ENCODE measurements around a stretch of chr1.

- PRO-cap, 8 experiments = no peak in any of the 8 experiments
Observed at GRCh38 chr1:113202452-113202797, 129.4 kb downstream of the LRIG2 start.

GRCh38 chr1:113406572-113407396 is 16.5 kb downstream of the MAGI3 start:
- PRO-cap, 8 experiments = no peak in any of the 8 experiments

DNA sequence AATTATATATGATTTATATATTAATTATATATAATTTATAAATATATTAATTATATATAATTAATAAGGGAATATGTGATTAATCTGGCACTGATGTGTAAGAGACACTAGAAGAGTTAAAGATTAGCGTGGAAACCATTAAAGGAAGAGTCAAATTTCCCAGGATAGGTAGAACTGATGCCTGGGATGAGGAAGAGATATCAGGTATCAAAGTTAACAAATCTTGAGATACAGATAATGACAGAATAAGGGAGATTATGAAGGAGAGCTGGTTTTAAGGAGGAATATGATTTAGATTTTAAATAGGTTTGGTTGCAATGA is 26.1 kb downstream of the MAGI3 start:
- PRO-cap, 8 experiments = no peak in any of the 8 experiments

DNA sequence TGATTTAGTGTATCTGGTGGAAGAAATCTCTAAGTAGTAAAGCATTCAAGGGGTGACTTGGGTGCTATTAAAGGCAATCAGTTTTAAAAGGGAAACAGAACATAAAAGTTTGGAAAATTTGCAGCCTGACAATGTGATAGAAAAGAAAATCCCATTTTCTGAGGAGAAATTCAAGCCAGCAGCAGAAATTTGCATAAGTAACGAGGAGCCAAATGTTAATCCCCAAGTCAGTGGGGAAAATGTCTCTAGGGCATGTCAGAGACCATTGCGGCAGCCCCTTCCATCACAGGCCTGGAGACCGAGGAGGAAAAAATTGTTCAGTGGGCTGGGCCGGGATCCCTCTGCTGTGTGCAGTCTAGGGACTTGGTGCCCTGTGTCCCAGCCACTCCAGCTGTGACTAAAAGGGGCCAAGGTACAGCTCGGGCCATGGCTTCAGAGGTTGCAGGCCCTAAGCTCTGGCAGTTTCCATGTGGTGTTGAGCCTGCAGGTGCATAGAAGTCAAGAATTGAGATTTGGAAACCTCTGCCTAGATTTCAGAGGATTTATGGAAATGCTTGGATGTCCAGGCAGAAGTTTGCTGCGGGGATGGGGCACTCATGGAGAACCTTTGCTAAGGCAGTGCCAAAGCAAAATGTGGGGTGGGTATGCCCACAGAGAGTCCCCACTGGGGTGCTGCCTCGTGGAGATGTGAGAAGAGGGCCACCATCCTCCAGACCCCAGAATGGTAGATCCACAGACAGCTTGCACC is 133.5 kb downstream of the MAGI3 start:
- PRO-cap, 8 experiments = no peak in any of the 8 experiments

- PRO-cap, 8 experiments = no peak in any of the 8 experiments
Observed at GRCh38 chr1:113719426-113719971, 39.8 kb downstream of the PHTF1 start.

DNA sequence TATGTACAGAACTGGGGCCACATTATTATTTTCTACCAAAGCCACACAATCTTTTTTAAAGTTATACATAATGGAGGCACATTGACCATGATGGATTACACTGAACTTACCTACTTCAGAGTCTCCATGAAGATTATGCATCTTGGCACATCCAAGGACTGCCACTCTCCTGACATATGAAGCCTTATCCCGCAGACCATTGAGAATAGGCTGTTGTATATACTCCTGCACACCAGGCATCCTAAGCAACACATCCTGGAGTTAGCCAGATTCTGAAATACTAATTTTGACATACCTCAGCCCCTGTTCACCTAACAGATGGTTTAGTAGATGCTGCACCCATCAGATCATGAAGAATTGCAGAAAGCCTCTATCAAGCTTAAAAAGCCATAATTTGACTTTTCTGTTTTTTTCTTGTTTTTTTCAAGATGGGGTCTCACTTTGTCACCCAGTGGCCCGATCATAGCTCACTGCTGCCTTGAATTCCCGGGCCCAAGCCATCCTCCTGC is 2.9 kb downstream of the AP4B1 start:
- PRO-cap, 8 experiments = no peak in any of the 8 experiments

- PRO-cap, 8 experiments = no peak in any of the 8 experiments
Observed at GRCh38 chr1:113947171-113947852, 18.2 kb downstream of the HIPK1 start.

DNA sequence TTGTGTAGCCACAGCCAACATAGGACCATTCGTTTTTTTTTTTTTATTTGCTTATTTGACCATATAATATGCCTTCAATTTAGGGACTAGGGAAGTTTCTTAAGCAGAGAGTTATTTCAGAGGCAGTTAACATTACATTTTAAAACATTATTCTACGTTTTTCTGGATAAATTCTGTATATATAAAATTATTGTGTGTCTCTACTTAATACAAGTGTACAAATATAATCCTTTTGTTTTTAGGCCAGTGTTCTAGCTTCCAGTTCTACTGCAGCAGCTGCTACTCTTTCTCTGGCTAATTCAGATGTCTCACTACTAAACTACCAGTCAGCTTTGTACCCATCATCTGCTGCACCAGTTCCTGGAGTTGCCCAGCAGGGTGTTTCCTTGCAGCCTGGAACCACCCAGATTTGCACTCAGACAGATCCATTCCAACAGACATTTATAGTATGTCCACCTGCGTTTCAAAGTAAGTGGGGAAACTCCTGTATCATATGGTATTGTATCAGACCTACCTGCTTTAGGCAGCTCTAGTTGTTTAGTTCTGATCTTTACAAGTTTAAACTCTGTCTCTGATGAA is 21.4 kb upstream of the OLFML3 start:
- PRO-cap, 8 experiments = no peak in any of the 8 experiments

GRCh38 chr1:113974163-113974969 is 4.9 kb upstream of the OLFML3 start:
- PRO-cap, 8 experiments = no peak in any of the 8 experiments

DNA sequence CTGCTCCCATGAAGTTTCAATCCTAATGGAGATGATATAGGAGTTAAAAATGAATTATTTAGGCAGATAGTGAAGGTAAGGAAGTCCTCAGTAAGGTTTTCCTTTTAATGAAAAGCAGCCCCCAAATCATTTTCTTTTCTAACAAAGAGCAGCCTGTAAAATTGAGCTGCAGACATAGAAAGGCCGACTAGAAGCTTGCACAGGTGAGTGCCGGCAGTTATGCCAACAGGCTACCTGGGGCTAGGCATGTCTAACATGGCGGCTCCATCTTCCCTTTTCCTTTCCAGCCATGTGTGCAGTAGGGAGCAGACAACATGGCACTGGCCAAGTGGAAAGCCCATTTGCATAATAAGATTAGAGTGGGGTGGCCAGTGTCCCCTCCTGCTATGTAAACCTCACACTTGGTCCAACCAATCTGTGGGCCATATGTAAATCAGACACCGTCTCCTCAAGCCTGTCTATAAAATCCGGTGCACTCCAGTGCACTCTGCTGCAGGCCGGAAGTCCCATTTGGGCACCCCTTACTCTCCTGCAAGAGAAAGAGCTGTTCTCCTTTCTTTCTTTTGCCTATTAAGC is 43.9 kb downstream of the OLFML3 start:
- PRO-cap, 8 experiments = no peak in any of the 8 experiments

DNA sequence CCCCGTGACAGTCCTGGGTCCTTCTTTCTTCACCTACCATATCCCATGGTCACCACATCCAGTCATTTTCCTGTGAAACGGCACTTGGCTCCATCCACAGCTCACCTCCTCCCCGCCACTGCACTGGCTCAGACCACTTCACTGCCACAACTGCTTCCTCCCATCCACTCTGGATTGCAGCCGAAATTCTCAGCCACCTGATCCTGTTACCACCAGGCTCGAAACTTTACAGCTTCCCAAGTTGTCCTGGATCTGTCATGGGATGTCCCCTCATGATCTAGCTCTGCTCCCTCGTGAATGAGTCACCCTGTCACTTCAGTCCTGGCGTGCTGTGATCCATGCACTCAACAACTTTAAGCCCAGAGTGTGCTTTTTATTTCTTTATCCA is 97.5 kb upstream of the SYT6 start:
- PRO-cap, 8 experiments = no peak in any of the 8 experiments

DNA sequence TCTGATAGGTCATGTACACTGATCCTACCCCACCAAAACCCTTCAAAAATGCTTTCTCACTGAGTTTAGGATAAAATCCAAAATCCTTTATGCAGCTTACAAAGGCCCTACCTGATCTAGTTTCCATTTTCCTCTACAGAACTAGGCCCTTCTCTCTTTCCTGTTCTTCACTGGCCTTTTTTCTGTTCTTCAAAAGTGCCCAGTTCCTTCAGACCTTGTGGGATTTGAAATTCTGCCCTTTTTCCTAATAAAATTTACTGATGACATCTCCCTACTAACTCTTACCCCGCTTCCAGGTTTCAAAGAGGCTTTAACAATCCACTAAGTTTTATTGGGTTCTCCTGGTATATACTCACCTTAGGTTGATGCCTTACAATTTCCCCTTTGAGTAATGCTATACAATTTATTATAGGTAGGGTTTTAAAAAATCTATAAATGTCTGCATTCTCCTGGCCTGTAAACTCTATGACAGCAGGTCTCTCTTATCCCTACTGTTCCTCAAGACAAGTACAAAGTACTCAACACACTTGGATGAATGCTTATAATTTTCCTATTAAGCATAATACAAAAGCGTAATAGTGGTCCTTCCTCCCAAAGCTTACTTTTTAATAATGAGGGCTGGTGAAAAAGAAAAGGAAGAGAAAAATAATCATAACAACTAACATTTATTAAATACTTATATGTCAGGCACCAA is 96.6 kb downstream of the TRIM33 start:
- PRO-cap, 8 experiments = no peak in any of the 8 experiments

DNA sequence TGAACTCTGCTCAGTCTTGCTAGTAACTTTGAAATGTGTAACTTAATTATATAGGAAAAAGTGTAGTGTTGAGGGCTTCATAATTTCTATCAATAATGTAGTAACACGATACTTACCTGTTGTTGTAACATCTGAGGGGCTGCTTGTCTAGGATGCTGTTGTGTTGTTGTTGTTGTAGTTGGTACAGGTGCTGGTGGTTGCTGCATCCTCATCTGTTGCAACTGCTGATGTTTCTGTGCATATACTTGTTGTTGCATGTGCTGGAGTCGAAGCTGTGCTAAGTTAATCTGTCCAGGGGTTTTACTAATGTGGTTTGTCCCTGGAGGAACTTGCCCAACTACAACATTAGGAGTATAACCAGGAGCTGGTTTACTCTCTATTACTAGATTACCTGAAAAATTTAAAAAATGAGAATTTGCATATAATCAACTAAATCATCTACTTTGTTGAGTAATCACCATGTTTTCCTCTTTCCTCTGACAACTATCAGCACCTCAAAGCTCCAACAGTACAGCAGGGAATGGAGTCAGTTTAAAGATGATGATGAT is 85.6 kb downstream of the TRIM33 start:
- PRO-cap, 8 experiments = no peak in any of the 8 experiments

DNA sequence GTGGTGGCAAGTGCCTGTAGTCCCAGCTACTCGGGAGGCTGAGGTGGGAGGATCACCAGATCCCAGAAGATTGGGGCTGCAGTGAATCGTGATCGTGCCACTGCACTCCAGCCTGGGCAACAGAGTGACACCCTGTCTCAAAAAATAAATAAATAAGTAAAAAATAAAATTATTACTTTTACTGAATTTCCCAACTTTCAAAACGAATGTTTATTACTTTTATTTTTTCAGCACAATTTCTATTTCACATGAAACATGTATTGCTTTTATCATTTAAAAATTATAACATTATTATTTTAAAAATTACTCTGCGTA is 684 bp downstream of the AMPD1 start:
- PRO-cap, 8 experiments = no peak in any of the 8 experiments

DNA sequence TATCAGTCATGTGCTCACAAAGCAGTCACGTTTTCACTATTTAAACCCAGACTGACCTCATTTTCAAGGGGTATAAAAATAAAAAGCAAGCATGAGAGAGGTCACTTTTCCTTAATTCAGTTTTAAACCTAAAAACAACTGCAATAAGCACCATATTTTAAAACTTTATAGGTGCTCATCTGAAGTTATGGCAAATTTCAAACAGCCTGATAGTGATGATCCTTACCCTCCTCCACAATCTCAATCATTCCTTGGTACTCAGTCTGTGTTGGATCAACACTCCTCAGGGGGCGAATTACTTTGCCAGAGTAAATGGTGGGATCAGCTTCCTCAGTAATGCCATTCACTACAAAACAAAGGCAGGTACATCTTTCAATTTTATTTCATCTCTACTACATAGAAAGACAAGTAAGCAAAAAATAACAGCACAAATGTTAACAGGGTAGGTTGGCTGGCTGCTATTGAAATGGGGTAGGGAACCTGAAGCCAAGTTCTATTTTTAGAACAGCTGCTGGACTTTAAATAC is 7.1 kb upstream of the NRAS start:
- PRO-cap, 8 experiments = no peak in any of the 8 experiments

- PRO-cap, 8 experiments = peak in 6 of 8 experiments; most common minus-strand start chr1:114734026 (in 5)
Observed at GRCh38 chr1:114733552-114734456, 17.2 kb upstream of the NRAS start.

DNA sequence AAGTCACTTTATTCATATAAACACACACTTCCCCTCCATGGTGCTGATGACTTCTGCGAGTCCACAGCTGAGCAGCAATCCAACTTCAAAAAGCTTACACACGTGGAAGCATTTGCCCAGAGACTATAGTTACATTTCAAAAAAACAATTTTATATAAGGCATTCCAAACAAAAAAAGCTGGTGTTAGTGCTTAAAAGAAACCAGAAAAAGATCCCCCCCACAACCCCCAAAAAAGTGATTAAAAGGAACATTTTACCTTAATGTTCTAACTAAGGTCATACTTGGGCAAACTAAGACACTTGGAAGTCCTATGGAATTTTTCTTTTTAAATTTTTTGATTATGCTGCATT is 20.4 kb upstream of the NRAS start:
- PRO-cap, 8 experiments = peak in 3 of 8 experiments; most common minus-strand start position 234 of the sequence (in 3)

GRCh38 chr1:114737861-114738342 is 19.9 kb downstream of the CSDE1 start:
- PRO-cap, 8 experiments = peak in 4 of 8 experiments; most common minus-strand start chr1:114738060 (in 2)

GRCh38 chr1:115069194-115069501 is 20.2 kb downstream of the TSPAN2 start:
- PRO-cap, 8 experiments = no peak in any of the 8 experiments

GRCh38 chr1:115426121-115426893 is 88.3 kb upstream of the NGF start:
- PRO-cap, 8 experiments = no peak in any of the 8 experiments

Data from peripheral blood mononuclear cell (primary cell).